Right cardiac atrium (tissue), 1 donor: ENCODE measurements around a stretch of chr3.

GRCh38 chr3:197085355-197086017, 55.9 kb upstream of the MELTF start:
- PRO-cap: no peak

GRCh38 chr3:197119251-197119969, 89.8 kb upstream of the MELTF start:
- PRO-cap: no peak

DNA sequence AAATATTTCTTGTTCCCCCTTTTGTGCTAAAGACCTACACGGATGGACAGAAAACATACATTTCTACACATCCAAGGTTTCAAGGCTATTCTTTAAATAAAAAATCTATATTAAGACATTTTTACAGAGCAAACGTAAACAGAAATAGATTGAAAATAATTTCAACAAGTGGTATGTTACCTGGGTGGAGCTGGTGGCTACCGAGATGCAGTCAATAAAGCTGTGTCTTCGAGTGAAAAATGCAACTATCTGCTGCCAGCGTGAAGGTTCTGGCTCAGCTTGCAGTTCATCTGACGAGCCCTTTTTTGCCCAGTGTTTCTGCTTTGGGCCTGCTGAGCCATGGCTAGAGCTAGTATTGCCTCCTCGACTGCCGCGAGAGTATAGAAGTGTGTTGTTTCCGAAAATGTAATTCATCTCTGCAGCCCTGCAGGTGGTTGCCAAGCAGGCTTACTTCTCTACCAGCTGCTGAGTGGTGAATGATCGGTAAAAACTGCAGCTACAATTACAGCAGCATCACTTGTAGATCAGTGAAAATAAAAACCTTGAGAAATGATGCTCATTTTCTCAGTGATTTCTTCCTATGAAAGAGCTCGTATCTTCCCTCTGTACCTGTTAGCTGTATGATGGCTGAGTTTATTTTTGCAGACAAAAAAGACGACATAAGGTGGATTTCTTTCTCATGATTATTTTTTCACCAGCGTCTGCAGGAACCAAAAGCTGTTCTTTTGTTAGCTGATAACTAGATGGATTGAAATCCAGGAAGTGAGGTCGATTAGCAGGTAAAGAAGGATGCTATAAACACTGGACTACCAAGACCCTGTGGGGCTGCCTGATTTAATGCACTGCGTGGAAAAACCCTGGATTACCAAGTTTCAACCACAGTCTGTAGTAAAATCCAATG, 114.8 kb downstream of the DLG1 start:
- PRO-cap: no peak

DNA sequence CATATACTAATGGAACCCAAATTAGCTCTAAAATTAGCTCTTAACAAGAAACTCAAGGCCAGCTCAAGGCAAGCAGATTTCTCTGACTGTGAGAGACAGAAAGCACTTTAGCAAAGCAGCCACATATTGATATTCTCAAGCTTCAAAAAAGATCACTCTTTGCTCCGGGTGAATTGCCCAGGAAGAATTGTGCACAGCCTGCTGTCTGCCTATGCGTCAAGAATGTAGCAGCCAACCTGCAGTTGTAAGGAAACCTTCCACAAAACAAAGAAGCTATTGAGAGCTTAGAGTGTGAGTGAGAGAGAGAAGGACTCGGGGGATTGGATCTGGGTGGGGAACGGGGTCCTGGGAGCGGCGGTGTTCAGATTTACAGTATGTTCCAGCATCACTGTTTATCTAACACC, 88.5 kb downstream of the BDH1 start:
- PRO-cap: no peak

- PRO-cap: no peak
These were observed 53.8 kb downstream of the BDH1 start for GRCh38 chr3:197501856-197502486.

DNA sequence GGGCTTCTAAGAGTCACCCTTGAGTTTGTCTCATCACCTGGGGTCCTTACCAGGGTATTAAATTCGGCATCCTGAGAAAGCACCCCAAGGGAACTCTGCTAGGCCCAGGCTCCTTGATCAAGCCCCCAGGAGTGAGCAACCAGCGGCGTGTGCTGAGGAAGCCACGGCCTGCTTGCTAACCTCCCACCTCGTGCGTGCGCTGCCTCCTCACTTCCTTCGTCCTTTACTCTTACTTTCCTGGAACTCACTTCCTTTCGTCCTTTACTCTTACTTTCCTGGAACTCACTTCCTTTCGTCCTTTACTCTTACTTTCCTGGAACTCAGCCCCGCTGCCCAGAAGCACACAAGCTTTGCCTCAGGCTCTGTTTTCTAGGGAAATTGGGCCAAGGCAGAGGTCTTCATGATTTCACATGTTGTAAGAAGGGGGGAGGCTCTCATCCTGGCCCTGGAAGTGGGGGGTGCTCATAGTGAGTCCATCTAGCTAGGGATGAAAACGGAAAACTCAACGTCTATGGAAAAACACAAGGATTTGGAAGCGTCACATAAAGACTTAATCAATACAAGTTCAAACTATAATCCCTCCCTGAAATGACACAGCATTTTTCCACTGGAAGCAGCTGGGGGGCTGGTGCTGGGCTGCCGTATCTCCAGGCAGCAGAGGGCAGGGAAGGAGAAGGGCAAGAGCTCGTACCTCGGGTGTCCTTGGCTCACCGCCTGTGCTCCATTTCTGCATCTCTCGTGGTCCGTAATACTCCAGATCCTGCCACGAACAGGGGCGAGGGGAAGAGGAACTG, 36.8 kb upstream of the BDH1 start:
- PRO-cap: no peak

GRCh38 chr3:197604107-197604665, 48.4 kb upstream of the BDH1 start:
- PRO-cap: no peak

DNA sequence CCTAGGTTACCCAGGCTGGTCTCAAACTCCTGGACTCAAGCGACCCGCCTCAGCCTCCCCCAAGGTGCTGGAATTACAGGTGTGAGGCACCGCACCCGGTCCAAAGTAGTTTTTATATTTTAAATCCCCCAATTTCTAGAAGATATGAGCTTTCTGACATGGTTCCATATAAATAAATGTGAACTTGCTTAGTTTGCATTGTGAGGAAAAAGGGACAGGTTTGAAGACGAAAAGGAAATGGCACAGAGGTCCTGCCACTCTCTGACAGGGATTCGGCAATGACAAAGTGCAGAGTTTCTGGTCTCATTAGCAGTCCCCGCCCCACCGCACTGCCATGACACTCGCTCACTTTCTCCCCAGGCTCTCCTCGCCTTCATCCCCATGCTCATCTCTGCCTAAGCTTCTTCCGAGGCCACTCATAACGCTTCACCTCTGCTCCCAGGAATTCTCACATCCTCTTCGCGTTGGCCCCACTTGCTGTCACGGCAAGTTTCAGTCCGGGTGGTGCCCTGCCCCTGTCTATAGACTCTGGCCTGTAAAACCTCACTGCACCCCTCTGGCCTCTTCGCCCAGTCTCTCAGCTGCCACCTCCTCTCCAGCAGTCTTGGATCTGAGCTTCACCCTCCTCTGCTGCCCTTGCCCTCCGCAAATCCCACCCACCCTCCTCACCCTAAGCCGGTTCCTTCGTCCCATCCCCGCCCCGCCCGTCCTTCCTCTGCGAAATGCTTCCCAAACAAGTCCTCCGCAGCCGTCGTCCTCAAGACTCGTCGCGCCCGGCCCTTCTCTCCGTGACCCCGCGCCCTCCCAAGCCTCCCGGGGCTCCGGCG, 702 bp downstream of the RUBCN start:
- PRO-cap: no peak

GRCh38 chr3:197750550-197751209, 997 bp downstream of the FYTTD1 start:
- PRO-cap: bidirectional peak, plus-strand start at chr3:197750750, minus-strand start at chr3:197750626; unidirectional peak, minus-strand start at chr3:197750850

GRCh38 chr3:197792039-197792305, 918 bp downstream of the LRCH3 start:
- PRO-cap: no peak

GRCh38 chr3:197792306-197792547, 1.2 kb downstream of the LRCH3 start:
- PRO-cap: no peak

DNA sequence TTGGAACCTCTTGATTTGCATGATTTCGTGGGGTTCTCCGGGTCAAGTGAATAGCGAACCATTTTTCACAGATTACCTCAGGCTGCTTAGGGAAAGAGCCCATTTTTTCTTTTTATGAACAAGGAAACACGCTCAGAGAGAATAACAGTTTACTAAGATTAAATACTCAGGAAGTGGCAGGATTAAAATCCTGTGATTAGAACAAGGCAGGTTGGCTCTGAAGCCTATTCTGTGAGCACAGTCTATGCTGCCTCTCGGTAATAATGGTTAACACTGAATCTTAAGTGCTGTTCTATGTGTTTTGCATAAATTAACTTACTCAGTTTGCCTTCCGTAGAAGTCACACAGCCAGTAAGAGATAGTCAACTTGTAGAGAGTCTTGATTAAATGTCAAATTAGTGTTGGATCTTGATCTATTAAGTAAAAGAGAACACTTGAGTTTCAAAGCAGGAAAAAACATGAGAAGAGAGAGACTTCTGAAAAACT, 59.9 kb downstream of the LRCH3 start:
- PRO-cap: no peak